ENCODE measurements around the gene MTPAP.

- PRO-cap = no peak
These were observed 15.5 kb downstream of the SVIL start for GRCh38 chr10:29619003-29619866.

GRCh38 chr10:29731572-29732483, 97.1 kb upstream of the SVIL start:
- PRO-cap = no peak

GRCh38 chr10:29794811-29795154, 160.0 kb upstream of the SVIL start:
- PRO-cap = unidirectional peak, plus-strand start at chr10:29794898

DNA sequence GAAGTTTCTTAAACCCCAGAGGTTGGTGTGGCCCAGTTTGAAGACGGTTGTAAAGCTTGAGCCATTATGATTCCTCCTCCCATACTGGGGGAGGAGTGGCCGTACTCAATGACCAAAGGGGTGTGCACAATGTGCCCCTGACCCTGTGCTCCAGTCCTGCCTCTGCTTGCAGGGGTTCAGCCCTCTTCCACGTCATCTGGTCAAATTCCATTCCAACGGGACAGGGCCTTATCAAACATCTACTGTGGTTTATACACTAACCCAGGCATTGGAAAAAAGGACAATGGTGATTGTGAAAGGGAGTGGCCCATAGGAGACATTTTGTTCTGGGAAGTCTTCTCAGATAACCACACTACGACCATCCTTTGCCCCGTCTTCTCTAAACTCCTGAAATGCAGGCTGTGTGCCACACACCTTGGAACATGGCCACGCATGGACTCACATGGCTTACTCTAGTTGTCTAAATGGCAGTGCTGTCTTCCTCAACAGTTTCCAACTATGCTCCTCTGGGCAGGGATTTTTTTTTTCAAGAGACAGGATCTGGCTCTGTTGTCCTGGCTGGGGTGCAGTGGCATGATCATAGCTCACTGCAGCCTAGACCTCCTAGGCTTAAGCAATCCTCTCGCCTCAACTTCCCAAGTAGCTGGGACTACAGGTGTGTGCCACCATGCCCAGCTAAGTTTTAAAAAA, 102.9 kb downstream of the JCAD start:
- PRO-cap = no peak

- PRO-cap = no peak
These were observed 101.7 kb downstream of the JCAD start for GRCh38 chr10:29957490-29958275.

GRCh38 chr10:29993089-29993938, 66.1 kb downstream of the JCAD start:
- PRO-cap = no peak

- PRO-cap = no peak
These were observed 12.0 kb downstream of the JCAD start for GRCh38 chr10:30047394-30047866.

DNA sequence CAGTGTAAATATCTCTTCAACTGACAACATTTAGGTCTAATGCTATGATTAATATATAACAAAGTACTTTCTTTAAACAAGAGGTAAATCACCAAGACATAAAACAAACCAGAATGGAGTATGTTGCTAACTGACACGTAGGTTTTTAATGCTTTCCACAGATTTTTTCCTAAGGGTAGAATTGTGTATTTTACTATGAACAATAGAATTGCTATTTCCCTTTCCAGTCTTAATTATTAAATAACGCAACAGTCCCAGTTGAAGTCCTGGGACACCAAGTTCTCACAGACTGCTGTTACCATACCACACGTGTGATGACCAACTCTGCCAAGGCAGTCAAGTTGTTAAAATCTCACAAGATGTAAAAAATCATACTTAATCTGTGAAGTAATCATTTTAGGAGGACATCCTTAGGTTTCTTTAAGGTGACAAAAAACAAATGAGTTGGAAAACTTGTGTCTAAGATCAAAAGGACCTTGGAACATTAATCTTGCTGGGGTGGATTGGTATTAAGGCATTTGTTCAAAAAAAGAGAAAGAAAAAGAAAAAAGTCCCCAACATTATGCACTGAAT, 4.0 kb downstream of the JCAD start:
- PRO-cap = no peak

GRCh38 chr10:30057995-30058633, 1.3 kb downstream of the JCAD start:
- PRO-cap = no peak

GRCh38 chr10:30348435-30349538, at the start of gene MTPAP:
TSS of gene MTPAP (minus strand) at chr10:30349278.
- PRO-cap = no peak

DNA sequence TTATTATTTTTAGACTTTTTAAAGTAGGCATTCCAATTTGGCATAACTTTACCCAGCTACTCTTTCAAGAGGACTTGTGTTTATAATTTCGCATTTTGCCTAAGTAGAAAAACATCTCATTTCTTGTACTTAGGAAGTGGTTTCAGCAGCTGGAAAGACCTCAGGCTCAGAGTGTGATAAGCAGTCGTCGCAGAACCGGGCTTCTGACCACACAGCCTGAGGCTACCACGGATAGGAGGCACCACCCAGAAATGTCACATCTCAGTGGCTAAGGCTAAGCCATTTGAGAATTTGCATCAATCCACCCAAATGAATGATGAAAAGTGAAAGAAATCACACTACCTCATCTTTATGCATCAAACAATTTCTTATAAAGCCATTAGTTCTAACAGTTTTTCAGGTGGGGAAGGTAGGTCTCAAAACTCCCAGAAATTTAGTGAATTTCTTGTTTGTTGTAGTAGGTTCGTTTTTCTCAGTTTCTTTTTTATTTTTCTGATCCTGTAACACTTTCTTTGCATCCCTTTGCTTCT, 68.3 kb downstream of the MAP3K8 start:
- PRO-cap = no peak

DNA sequence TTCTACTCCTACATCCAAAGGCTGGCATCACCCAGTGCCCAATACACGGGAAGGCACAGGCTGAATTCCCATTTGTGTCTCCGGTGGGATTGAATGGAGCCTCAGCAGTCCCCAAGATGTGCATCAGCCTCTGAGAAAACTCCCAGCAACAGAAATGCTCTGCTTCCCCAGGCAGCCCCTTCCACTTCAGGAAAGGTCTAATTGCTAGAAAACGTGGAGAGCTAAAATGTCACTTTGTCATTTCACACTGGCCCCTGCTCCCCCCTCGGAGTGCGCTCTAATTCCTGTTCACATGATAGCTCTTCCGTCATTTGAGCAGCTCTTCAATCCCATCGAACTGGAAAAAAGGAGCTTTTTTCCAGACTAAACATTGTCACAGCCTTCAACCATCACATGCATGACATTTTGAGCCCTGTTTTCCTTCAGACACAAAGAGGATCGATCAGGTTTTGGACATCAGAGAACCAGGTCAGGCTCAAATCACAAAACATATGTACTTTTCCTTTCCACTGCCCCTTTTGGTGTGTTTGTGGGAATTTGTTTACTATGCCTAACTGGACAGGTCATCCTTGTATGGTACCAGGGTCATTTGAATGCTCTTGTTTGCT, 87.7 kb downstream of the LYZL2 start:
- PRO-cap = no peak

DNA sequence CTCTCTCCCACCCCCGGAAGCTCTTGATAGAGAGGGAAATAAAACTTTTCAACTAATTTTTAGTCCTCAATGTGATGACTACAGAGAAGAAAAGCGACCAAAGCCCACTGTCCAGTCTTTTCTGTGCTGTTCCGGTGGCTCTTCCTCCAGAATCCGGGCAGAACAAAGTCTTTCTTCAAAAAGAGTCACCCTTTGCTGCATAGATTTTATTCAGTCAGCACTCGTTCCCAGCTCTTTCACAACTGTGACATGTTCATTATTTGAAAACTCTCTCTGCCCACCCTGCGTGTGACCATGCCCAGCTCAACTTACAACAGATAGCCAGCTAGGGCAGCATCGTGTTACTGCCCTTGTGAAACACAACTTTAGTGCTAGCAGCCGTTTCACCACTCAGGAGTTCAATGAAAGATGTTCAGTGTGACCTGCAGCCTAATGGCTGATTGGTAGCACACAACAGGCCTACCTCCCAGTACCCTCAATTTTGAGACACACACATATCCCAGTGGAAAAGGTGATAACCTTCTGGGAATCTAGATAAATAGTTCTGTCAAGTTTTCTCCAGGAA, 58.0 kb downstream of the ZNF438 start:
- PRO-cap = no peak

- PRO-cap = no peak
These were observed 30.8 kb downstream of the ZNF438 start for GRCh38 chr10:31000867-31001324.

- PRO-cap = no peak
These were observed 23.1 kb downstream of the ZEB1 start for GRCh38 chr10:31342027-31342683.

GRCh38 chr10:31582503-31583263, 263.7 kb downstream of the ZEB1 start:
- PRO-cap = no peak

DNA sequence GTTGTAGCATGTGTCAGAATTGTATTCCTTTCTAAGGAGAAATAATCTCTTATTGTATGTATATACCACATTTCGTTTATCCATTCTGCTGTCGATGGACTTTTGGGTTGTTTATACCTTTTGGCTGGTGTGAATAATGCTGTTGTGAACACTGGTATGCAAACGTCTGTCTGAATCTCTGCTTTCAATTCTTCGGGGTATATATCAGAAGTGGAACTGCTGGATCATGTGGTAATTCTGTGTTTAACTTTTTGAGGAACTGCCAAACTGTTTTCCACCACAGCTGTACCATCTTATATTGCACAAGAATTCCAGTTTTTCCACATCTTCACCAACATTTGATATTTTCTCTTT, 270.9 kb downstream of the ZEB1 start:
- PRO-cap = no peak

GRCh38 chr10:31678013-31678584, 250.5 kb downstream of the ARHGAP12 start:
- PRO-cap = bidirectional peak, plus-strand start at chr10:31678430, minus-strand start at chr10:31678194

GRCh38 chr10:31723031-31723669, 205.5 kb downstream of the ARHGAP12 start:
- PRO-cap = no peak

GRCh38 chr10:31927620-31928138, 952 bp downstream of the ARHGAP12 start:
- PRO-cap = no peak